Uterus (tissue), 7 donors: ENCODE measurements around a stretch of chr18.

DNA sequence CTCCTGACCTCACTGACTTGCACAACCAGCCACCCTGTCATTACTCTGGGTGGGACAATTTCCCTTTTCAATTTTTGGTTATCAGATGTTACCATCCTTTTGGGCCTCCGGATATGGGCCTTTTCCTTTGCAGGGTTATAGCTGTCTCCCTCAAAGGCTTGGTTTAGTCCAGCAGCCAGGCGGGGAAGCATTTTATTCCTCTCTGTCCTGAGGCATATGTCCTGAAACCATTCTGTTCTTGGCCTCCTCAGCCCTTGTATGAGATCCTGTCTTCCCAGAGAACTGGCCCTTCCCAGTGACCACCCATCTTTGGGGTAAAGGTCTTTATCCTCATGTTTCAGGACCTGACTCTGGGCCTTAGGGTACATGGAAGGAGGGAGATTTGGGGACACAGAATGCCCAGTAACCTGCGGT, 60.1 kb downstream of the PTPRM start:
- PRO-cap, 4 experiments: no peak in any of the 4 experiments
- RAMPAGE, long total RNA, 2 experiments: start-site peak on the plus strand in 1 of 2 experiments, centred at position 295 of the sequence, 7 reads per replicate
- RRBS: no CpG with 5 or more reads among the region's 3 CpGs

GRCh38 chr18:7712012-7713086, 145.2 kb downstream of the PTPRM start:
- PRO-cap, 4 experiments: no peak in any of the 4 experiments
- RAMPAGE, long total RNA, 2 experiments: no peak in any of the 2 experiments
- RRBS: no CpG with 5 or more reads among the region's 9 CpGs

GRCh38 chr18:7800305-7800552, 233.1 kb downstream of the PTPRM start:
- PRO-cap, 4 experiments: no peak in any of the 4 experiments
- RAMPAGE, long total RNA, 2 experiments: no peak in any of the 2 experiments

DNA sequence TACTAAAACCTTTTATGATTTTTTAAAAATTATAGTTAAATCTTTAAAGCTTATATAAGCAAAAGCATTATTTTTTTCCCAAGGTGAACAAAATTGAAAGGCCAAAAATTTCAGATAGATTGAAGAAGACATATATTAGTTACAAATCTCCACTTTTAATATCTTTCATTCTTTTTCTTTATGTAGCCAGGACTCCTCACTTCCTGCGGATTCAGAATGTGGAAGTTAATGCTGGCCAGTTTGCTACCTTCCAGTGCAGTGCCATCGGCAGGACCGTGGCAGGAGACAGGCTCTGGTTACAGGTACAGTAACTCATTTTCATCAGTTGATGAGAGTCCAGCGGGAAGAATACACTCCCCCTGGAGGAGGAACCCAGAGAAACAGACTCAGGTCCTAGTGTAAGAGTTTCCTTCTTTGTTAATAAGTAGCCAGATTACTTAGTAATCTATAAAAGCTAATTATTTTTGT, 359.3 kb downstream of the PTPRM start:
- PRO-cap, 4 experiments: no peak in any of the 4 experiments
- RAMPAGE, long total RNA, 2 experiments: no peak in any of the 2 experiments
- RRBS: no CpG with 5 or more reads among the region's 4 CpGs

- PRO-cap, 4 experiments: no peak in any of the 4 experiments
- RAMPAGE, long total RNA, 2 experiments: start-site peak on the plus strand in 1 of 2 experiments, at chr18:8143697-8143841 at its widest, 24 reads per replicate
- RRBS: no CpG with 5 or more reads among the region's 5 CpGs
Measured at GRCh38 chr18:8143606-8143963, 465.7 kb upstream of the RAB12 start.

DNA sequence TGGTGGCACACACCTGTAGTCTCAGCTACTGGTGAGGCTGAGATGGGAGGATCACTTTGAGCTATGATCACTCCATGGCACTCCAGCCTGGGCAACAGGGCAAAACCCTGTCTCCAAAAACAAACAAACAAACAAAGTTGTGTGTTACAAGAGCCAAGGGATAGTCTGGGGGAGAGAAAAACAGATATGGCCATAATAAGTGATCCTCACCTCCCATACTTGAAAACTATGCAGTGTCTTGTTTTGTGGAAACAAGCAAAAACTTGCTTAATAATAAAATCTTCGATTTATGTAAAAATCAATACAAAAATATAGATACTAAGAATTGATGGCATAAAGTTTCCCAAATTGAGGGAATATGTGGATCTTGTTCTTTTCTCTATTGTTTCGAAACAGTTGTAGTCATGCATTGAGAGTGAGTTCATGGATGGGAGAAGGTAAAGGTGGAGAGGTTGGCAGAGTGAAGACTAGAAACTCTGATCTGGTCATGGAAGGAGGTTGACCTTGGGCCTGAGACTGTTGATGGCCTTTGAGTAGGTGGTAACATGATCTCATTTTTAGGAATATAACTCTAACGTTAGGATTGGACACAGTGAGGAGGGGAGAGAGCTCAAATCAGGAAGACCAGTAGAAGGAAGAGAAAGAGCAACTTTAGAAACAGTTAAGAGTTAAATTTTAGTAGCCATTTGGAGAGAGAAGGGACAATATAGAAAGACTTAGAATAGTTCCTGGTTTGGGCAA, 464.6 kb upstream of the RAB12 start:
- PRO-cap, 4 experiments: no peak in any of the 4 experiments
- RAMPAGE, long total RNA, 2 experiments: no peak in any of the 2 experiments
- RRBS: no CpG with 5 or more reads among the region's 3 CpGs

- PRO-cap, 4 experiments: no peak in any of the 4 experiments
- RAMPAGE, long total RNA, 2 experiments: no peak in any of the 2 experiments
- RRBS: no CpG with 5 or more reads among the region's 3 CpGs
Measured at GRCh38 chr18:8211904-8212244, 397.4 kb upstream of the RAB12 start.

DNA sequence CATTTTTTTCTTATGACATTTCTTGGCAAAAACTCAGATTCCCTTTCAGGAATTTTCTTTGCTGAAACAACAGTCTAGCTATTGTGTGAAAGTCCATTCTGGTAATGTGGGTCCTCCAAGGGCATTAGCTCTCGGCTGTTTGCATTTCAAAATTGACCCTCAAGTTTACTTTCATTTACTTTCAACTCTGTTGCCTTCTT, 325.3 kb upstream of the RAB12 start:
- PRO-cap, 4 experiments: peak in 1 of 4 experiments; most common plus-strand start position 96 of the sequence (in 1)
- RAMPAGE, long total RNA, 2 experiments: no peak in any of the 2 experiments
- RRBS: no CpG with 5 or more reads among the region's 1 CpG

DNA sequence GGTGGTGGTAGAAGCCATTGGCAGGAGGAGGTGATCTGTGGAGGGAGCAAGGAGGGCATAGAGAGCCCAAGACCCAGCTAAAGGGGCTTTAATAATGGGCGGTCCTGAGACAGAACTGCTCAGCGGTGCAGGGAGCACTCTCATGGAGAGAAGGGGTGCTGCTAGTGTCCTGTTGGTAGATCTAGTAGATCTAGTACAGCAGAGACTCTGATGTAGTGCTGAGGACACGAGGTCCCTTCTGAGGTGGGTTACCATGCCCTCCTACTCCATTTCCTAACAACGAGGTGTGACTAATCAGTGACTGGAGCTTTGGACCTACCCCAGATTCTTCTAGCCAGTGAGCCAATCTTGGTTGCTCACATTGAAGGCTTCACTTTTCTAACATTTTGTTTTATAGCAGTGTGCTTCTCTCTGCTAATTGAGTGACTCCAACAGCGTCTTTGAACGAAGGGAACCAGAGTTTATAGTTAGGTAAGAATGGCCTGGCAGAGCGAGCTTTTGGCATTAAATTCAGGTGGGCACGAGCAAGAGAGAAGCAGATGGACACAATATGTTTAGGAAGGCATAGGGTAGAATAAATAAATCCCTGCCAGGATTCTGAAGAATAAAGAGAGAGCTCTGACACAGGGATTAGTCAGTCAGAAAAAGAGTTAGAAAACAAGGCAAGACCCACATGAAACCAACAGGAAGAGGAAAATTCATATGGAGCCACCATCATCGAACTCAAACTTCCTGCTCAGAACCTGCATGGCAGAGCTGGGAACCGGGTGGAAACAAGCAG, 306.0 kb upstream of the RAB12 start:
- PRO-cap, 4 experiments: no peak in any of the 4 experiments
- RAMPAGE, long total RNA, 2 experiments: start-site peak on the plus strand in 1 of 2 experiments, centred at position 620 of the sequence, 5 reads per replicate
- RRBS: no CpG with 5 or more reads among the region's 10 CpGs

GRCh38 chr18:8378972-8379549, 230.2 kb upstream of the RAB12 start:
- PRO-cap, 4 experiments: no peak in any of the 4 experiments
- RAMPAGE, long total RNA, 2 experiments: start-site peak on the plus strand in 1 of 2 experiments, at chr18:8379295-8379299 at its widest, 33 reads per replicate
- RRBS: no CpG with 5 or more reads among the region's 23 CpGs

DNA sequence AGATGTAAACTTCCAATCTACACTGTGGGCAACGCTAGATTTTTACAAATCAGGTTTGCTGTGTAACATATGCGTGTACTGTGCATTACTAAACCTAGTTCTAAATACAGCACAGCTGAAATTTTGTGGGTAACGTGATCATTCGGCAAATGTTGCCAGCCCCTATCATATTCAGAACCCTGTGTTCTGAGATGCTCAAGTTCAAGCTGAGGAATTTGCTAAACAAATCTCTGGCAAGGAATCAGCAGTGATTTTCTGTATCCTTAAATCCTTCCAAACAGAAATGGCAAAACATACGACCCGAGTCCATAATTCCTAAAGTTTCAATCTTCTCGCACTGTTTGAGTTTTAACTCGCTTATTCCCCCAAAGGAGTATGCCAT, 943 bp upstream of the RAB12 start:
- PRO-cap, 4 experiments: no peak in any of the 4 experiments
- RAMPAGE, long total RNA, 2 experiments: no peak in any of the 2 experiments
- RRBS: no CpG with 5 or more reads among the region's 8 CpGs

DNA sequence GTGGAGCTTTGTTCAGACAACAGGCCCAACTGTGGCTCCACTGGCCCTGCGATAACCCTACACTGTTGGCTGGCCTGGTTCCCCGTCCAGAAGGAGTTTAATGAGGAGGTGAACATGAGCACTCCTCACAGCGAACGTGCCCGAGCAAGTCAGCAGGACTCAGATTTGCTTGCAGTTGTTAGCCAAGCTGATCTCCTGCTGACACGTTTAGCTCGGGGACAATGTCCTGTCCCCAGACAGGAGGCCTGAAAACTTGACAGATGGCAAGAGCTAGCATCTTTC, 20.1 kb upstream of the MTCL1 start:
- PRO-cap, 4 experiments: no peak in any of the 4 experiments
- RAMPAGE, long total RNA, 2 experiments: no peak in any of the 2 experiments
- RRBS: no CpG with 5 or more reads among the region's 7 CpGs

DNA sequence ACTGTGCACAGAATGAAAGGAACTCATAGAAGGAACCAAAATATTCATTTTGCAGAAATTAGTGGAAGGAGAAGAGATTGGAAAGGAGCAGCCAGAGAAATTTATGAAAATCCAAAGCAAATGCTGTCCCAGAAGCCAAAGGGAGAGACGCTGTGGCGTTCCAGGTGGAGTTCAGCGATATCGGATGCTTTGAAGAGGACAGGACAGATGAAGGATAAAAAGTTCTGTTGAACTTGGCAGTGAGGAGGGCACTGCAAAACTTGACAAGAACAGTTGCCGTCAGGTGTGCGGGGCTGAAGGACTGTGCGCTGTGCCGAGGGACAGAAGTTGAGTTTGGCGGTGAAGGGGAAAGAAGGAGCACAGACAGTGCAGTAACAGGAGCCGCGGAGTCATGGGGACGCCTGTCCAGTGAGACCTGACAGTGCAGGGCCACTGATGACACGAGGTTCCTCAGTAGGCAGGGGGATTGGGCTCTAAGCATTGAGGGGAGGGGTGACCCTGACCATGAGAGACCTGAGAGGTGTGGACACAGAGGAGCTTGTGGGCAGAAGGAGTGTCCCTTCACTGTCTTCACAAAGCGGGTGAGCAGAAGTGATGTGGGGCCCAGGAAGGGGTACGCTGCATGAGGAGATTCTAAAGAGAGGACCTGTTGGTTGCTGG, 104.7 kb downstream of the MTCL1 start:
- PRO-cap, 4 experiments: no peak in any of the 4 experiments
- RAMPAGE, long total RNA, 2 experiments: no peak in any of the 2 experiments
- RRBS: no CpG with 5 or more reads among the region's 15 CpGs

- PRO-cap, 4 experiments: no peak in any of the 4 experiments
- RAMPAGE, long total RNA, 2 experiments: no peak in any of the 2 experiments
- RRBS: no CpG with 5 or more reads among the region's 4 CpGs
Measured at GRCh38 chr18:8890945-8891448, 185.6 kb downstream of the MTCL1 start.

GRCh38 chr18:8949063-8949676, 153.3 kb upstream of the NDUFV2 start:
- PRO-cap, 4 experiments: no peak in any of the 4 experiments
- RAMPAGE, long total RNA, 2 experiments: no peak in any of the 2 experiments
- RRBS: no CpG with 5 or more reads among the region's 15 CpGs

- PRO-cap, 4 experiments: no peak in any of the 4 experiments
- RAMPAGE, long total RNA, 2 experiments: no peak in any of the 2 experiments
- RRBS: no CpG with 5 or more reads among the region's 6 CpGs
Measured at GRCh38 chr18:9066664-9067558, 35.6 kb upstream of the NDUFV2 start.

GRCh38 chr18:9068390-9068889, 34.1 kb upstream of the NDUFV2 start:
- PRO-cap, 4 experiments: no peak in any of the 4 experiments
- RAMPAGE, long total RNA, 2 experiments: no peak in any of the 2 experiments
- RRBS: no CpG with 5 or more reads among the region's 5 CpGs

DNA sequence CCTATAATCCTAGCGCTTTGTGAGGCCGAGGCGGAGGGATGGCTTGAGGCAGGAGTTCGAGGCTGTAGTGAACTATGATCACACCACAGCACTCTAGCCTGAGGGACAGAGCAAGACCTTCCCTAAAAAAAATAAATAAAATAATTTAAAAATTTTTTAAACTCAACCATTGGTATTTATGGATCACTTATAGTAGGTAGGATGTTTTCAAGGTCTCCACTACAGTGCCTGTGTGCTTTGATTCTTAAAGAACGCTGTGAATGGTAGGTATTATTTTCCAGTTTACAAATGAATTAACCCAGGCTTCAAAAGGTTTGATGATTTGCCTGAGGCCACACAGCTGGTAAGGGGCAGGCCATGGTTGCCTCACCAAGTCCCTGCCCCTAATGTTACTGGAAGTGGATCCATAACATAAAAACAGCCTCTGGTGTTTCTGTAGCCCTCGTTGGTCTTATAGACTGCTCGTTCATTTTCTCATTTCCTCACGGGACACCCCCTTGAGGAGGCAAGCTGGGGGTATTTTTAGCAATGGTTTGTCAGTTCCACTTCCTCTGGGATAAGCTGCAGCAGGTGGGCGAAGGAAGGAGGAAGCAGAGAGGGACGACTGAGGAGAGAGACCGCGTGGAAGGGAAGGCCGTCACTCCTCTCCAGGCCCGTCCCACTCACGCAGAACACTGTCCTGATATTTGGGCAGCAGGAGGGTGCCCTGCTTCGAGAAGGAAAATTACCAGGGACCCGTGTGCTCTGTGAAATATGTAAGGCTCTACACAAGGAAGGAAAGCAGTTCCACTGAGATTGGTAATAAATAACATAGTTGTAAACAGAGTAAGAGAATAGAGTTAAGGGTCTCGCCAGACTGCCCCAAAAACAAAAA, 32.9 kb upstream of the NDUFV2 start:
- PRO-cap, 4 experiments: no peak in any of the 4 experiments
- RAMPAGE, long total RNA, 2 experiments: no peak in any of the 2 experiments
- RRBS: no CpG with 5 or more reads among the region's 18 CpGs

DNA sequence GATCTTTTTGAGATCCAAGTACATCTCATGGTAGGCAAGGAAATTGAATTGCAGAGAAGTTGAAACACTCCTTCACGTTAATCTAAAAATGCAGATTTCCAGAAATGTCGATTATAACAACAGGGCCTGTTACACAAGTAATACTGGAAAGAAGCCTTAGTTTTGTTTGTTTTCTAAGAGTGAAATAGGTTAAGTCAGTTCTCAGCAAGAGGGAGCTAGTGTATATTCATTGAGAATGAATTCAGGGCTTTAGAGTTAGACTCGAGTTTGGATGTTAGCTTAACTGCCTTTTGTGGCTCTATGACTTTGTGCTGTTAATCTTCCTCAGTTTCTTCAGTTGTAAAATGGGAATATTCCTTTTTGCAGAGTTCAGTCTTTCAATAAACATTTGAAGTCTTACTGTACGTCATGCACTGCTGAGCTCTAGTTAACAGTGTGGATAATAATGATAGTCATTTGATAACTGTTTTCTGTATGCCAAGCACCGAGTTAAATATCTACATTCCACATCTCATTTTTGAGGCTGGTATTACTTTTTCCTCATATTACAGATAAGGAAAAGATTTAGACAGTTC, 992 bp downstream of the NDUFV2 start:
- PRO-cap, 4 experiments: peak in 1 of 4 experiments; most common plus-strand start position 258 of the sequence (in 1); most common minus-strand start position 145 of the sequence (in 1)
- RAMPAGE, long total RNA, 2 experiments: no peak in any of the 2 experiments
- RRBS: no CpG with 5 or more reads among the region's 5 CpGs

- PRO-cap, 4 experiments: no peak in any of the 4 experiments
- RAMPAGE, long total RNA, 2 experiments: no peak in any of the 2 experiments
- RRBS: no CpG with 5 or more reads among the region's 7 CpGs
Measured at GRCh38 chr18:9113053-9114176, 10.9 kb downstream of the NDUFV2 start.